Bronchial lymph node (tissue), 1 donor: ENCODE data around the genes TFEC, MET, CAPZA2, WNT2 and LSM8.

- PRO-cap = no peak
Observed at GRCh38 chr7:113118733-113119302, 464 bp upstream of the SMIM30 start.

- PRO-cap = no peak
Observed at GRCh38 chr7:113593033-113593488, 325.7 kb downstream of the PPP1R3A start.

DNA sequence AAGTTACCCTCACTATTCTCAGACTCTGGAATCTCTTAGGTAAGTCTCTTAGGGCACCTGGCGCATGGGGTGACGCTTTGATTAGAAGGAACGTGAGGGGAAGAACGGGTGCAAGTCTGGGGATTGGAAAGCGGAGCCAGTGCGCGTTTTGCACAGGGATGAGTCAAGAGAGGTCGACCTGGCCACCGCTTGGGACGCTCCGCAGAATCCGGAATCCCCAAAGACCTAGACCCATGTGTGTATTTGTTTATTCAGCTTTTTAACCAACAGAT is 168.9 kb upstream of the PPP1R3A start:
- PRO-cap = no peak

- PRO-cap = no peak
Observed at GRCh38 chr7:115117067-115117455, 195.2 kb downstream of the MDFIC start.

GRCh38 chr7:115477412-115477815 is 553.1 kb downstream of the TFEC start:
- PRO-cap = no peak

- PRO-cap = unidirectional peak, minus-strand start at chr7:116030763
Observed at GRCh38 chr7:116030419-116031315, at the start of gene TFEC. TFEC (minus strand) TSS chr7:116030763.

DNA sequence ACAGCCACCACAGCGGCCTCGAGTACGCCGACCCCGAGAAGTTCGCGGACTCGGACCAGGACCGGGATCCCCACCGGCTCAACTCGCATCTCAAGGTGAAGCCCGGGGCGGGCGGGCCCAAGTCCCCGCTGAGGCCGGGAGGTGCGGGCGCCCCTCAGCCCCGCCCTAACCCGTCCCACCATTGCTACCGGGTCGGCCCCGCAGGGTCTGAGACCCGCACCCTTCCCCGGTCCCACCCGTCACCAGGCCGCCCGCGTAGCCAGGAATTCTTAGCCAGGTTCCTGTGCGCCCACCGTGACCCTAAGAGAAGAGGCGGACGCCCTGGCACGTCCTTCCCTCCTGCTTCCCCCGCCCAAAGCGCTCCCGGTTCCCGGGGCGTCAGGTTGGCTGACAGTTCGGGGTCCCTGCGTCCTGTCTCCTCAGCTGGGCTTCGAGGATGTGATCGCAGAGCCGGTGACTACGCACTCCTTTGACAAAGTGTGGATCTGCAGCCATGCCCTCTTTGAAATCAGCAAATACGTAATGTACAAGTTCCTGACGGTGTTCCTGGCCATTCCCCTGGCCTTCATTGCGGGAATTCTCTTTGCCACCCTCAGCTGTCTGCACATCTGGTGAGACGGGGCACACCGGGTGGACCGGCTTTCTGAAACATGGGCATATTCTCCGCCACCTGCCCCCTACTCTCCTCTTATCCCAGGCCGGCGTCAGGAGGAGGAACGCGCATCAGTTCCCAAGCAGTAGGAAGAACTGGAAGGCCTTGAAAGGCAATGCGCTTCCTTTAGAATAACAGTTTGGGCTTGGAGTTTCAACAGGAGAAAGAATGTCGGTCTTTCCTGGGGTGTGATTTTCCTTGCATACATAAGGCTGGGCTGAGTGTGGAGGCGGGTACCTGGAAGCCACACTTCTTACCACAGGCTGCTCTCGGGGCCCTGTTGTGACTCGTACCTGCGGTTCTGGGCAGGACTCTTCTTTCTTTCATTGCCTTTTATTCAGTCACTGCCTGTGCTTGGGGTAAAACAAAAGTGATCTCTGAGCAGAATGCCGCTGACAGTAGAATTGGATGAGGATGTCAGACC is 637 bp downstream of the CAV2 start:
- PRO-cap = bidirectional peak, plus-strand start at position 386 of the sequence, minus-strand start at position 92 of the sequence; unidirectional peak, plus-strand start at position 605 of the sequence; bidirectional peak, plus-strand start at position 872 of the sequence, minus-strand start at position 749 of the sequence; unidirectional peak, plus-strand start at position 872 of the sequence

GRCh38 chr7:116527269-116527521 is 2.4 kb downstream of the CAV1 start:
- PRO-cap = no peak

DNA sequence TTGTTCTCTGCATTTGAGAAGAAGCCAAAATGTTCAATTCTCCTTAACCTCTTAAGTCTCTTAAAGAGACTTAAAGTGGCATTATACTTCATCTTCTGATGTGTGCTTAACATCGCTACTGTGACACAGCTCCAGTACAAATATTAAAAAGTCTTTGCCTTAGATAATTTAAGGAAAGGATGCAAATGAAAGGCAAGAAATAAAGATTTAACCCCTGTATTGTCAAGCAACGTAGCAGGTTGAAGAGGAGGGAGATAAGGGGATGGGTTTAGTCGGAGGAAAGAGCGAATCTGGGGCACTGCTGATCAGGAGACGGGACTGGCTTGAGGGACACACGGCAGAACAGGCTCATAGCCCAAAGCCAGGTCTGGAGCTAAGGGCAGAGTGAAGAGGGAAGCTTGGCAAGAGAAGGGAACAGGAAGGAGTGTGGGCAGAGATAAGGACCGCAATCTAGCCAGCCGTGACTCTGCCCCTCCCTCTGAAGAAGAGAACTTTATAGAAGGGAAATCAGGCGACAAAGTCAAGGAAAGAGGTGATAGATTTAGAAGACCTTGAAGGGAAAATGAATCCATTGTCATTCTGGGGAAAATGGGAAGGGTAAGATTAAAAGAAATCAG is 67.5 kb downstream of the CAV1 start:
- PRO-cap = unidirectional peak, plus-strand start at position 308 of the sequence; bidirectional peak, plus-strand start at position 314 of the sequence, minus-strand start at position 325 of the sequence

- PRO-cap = no peak
Observed at GRCh38 chr7:116629001-116629284, 43.1 kb upstream of the MET start.

DNA sequence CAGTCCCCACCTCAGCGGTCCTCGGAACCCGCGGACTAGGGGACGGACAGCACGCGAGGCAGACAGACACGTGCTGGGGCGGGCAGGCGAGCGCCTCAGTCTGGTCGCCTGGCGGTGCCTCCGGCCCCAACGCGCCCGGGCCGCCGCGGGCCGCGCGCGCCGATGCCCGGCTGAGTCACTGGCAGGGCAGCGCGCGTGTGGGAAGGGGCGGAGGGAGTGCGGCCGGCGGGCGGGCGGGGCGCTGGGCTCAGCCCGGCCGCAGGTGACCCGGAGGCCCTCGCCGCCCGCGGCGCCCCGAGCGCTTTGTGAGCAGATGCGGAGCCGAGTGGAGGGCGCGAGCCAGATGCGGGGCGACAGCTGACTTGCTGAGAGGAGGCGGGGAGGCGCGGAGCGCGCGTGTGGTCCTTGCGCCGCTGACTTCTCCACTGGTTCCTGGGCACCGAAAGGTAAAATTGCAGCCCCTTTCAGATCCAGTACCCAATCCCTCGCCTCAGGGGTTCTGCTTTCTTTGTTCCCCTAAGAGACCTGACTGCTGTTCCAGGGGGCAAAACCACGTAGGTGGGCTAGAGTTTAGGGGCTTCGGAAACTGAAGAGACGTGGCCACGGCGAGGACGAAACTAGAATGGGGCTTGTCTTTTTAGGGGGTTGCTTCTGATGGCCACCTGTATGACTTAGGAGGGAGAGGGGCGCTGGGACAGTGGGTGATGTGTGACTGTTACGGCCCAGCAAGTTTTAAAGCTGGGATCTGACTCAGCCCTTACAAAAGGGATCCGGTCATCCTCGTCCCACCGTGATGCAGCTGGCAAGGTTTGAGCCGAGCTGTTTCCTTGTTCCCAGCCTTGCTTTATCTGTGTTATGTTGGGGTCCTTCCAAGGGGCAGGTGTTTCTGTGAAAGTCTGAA is at the start of gene MET:
TSS of gene MET (plus strand) at position 65 of the 901 bp plus-strand sequence.
- PRO-cap = bidirectional peak, plus-strand start at position 65 of the sequence, minus-strand start at position 23 of the sequence; bidirectional peak, plus-strand start at position 173 of the sequence, minus-strand start at position 180 of the sequence

DNA sequence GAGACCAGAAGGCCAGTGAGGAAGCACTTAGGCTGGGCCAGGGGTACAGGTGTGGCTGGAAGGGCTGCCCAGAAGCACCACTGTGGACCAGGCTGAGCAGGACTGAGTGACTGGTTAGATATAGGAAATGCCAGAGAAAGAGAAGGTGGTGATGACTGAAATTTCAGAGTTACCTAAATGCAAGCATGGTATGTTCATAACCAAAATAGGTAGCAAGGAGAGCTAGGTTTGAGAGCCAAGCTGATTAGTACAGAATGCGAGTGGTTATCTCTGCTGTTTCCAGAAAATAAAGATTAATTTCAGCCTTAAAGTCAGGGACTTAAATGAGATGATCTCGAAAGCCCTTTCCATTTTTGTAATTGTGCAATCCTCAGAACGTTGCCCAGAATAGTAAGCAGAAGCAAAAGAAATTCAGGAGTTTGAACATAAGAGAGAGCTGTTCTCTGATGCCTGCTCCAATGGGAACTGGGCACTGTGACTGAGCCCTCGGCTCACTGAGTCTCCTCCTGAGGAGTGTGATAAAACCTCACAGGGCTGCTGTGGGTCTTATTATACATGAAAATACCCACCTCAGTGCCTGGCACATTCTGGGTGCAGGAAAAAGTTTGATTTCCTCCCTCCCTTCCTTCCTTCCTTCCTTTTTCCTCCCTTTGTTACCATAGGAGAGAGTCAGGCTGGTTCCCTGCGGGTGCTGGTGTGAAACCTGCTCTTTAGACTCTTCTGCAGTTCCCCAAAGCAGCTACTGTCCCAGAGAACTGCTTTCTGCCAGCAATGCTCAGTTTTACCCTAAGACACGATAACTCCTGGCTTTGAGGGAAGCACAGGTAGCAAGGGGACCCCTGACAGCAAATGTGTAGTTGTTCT is 55.1 kb downstream of the MET start:
- PRO-cap = no peak

- PRO-cap = bidirectional peak, plus-strand start at chr7:116862603, minus-strand start at chr7:116862407
Observed at GRCh38 chr7:116862187-116862698, at the start of gene CAPZA2. CAPZA2 (plus strand) TSS chr7:116862587.

GRCh38 chr7:117014699-117015169 is 61.4 kb downstream of the ST7 start:
- PRO-cap = unidirectional peak, plus-strand start at chr7:117014911

DNA sequence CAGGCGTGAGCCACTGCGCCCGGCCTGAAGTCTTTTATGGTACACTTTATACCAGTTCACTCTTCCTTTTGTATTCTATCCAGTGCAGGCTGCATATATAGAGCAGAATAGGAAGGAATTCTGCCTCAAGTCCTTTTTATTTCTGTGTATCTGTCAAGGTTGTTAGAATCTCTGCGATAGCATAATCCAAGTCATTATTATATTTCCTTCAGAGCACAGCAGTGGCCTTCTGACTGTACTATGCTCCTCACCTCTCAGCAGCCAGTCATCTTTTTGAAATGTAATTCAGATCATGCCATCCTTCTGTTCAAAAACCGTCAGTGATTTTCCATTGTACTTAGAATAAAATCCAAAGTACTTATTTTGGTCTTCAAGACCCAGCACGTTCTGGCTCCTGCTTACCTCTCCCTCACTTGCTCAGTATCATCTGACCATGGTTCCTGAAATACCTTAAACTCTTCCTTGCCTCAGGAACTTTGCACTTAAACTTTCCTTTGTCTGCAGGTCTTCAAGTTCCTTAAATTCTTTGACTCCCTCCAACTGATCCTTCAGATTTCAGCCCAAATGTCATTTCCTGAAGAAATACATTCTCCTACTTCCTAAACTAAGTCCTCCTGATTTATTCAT is 112.3 kb downstream of the ST7 start:
- PRO-cap = no peak

GRCh38 chr7:117322710-117323647 is at the start of gene WNT2:
WNT2 (minus strand) TSS chr7:117323058.
- PRO-cap = unidirectional peak, plus-strand start at chr7:117323304

GRCh38 chr7:117382009-117382321 is 45.3 kb downstream of the ASZ1 start:
- PRO-cap = no peak

GRCh38 chr7:117871722-117872537 is 1.3 kb downstream of the CTTNBP2 start:
- PRO-cap = unidirectional peak, plus-strand start at chr7:117872378

DNA sequence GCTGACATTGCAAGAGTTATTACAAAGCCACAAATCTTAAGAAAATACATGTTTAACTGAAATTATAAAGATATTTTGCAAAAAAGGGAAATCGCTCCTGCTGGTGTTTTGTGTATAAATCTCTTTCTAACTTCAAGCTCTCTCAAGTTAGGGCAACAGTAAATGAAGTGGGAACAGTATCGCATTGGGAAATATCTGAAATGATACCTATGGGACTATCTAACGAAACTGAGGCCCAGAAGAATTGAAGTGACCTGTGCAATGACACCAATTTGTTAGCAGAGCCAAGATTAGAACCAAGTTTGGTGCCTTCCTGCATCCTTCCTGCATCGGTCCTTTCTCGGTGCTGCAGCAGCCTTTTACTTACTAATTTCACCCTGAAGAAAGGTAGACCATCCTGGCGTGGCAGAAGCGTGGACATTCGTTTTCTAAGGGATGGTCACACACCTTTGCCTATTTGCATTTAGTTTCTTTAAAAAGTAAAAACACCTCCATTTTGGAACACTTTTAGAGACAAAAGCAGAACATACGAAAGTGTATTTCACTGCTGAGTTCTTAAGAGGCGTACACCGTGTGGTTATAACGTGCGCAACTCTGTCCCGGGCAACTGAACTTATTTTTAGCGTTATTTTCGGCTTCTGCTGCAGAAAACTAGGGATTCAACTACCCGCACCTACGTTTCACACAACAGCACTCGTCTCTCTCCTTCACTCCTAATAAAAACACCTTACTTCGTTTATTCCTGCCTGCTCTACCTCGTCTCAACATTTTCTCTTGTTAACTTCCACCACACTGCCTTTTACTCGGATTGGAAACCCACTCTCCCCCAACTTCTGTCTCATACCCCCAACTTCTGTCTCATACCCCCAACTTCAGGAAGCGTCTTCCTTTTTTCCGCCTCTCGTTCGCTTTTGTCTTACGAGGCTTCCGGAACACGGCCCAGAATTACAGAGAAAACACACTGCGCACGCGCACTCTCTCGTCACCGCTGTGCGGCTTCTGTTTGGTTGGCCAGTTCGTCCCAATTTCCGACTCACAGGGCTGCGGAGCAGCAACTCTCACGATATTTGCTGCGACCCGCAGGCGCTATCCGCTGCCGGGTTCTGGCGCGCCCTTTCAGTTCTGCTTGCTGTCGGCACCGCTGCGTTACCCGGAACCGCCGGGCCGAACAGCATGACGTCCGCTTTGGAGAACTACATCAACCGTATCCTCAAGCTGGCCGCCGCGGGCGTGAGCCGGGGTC is at the start of gene LSM8:
TSS of gene LSM8 (plus strand) at position 1,114 of the 1,243 bp plus-strand sequence.
- PRO-cap = bidirectional peak, plus-strand start at position 1,119 of the sequence, minus-strand start at position 907 of the sequence

- PRO-cap = no peak
Observed at GRCh38 chr7:120999893-121000513, 11.5 kb downstream of the CPED1 start.